Cardiac ventricle fibroblast (primary cell): Measurements from ENCODE around the gene FYB2.

GRCh38 chr1:54949886-54951373 is 30.0 kb upstream of the TMEM61 start:
- RAMPAGE, long total RNA = no peak

GRCh38 chr1:55152743-55153632 is 62.2 kb downstream of the USP24 start:
- RAMPAGE, long total RNA = no peak

DNA sequence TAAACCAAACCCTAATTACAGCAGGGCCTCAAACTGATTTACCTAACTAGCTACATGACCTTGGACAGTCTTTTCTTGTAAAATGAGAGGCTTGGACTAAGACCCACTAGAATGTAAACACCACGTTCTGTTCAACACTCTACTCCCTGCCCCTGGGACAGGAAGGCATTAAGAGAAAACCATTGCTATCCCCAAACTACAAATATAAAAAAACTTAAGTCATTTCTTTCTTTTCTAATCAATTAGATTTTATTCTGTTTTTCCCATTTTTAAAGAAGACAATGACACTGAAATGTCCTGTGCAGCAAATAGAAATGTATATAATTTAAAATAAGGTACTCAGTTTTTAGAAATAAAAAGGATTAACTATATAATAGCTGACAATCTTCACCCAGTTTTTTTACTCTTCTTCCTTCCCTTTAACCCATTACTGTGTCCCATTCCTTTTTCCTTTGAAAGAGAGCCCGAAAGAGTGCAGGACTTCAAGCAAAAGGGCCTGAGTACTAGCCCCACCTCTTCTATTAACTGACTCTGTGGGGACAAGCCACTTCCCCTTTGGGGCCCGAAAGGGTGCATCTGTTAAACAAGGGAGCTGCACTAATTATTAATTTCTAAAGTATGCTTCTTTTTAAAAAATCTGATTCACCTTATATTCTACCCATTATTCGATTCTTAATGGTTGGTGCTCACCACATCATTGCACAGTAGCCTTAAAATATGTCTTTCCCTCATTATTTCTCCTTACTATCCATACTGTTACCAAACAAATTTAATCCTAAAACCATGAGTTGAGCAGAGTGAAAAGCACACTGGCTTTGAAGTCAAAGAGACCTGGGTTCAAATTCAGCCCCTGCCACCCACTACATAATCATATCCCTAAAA is 3.4 kb downstream of the USP24 start:
- RAMPAGE, long total RNA = no peak

DNA sequence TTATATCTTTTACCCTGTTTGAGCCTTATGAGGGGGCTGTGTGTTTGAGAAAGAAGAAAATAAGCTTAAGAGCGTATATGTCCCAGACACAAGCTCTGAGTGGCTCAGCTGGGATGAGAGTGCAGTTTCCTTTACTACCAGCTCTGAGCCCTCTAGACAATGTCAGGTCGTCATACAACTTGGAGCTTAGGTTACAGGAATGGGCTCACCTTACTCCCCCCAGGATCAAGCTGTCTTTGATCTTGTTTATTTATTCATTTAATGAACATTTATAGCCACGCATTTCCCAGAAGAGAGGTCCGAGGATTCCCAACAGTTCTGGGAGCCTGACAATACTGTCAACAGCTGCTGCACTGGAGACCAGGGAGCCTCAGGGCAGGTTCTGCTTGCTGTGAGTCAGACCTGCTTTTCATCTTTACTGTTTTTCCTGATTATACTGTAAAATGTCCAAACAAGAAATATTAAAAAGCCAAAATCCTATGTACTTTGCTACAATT is 378.9 kb downstream of the PLPP3 start:
- RAMPAGE, long total RNA = no peak

GRCh38 chr1:56432477-56433648 is 146.5 kb downstream of the PLPP3 start:
- RAMPAGE, long total RNA = no peak

DNA sequence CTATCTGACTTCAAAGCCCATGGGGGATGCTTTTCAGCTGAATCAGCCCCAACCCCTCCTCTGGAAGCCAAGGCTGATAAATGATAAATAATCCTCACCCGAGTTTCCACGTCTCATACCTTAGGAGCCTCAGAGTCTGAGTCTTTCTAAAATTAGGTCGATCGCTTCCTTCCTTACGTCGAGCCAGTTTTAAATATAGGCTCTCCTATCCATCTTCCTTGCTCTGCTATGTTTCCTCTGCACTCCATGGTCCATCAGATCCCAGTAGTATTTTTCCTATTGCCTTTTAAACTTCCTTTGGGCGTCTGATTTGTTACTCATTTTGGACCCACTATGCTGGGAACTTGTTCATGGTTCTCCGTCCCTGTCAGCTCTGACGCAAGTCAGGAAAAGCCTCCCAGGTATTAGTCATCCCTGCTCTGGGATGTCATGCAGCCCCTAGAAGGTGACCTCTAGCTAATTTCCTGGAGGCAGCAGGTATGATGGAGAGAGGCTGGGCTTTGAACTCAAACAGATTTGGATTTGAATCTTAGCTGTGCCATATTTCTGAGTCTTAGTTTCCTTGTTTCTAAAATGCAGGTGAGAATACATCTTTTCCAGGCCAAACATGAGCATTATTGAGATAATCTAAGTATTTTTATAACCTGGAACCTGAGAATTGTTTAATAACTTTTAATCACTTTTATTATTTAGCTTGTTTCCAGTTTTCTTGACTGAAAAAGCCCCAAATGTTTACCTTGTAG is 122.6 kb downstream of the PLPP3 start:
- RAMPAGE, long total RNA = no peak

GRCh38 chr1:56483101-56483587 is 96.2 kb downstream of the PLPP3 start:
- RAMPAGE, long total RNA = no peak

GRCh38 chr1:56497010-56497427 is 82.3 kb downstream of the PLPP3 start:
- RAMPAGE, long total RNA = no peak

- RAMPAGE, long total RNA = no peak
These were observed 55.2 kb downstream of the PLPP3 start for GRCh38 chr1:56524000-56524715.

GRCh38 chr1:56562823-56563423 is 16.4 kb downstream of the PLPP3 start:
- RAMPAGE, long total RNA = no peak

GRCh38 chr1:56574814-56575013 is 4.6 kb downstream of the PLPP3 start:
- RAMPAGE, long total RNA = no peak

- RAMPAGE, long total RNA = no peak
These were observed 1.4 kb downstream of the PLPP3 start for GRCh38 chr1:56577758-56578517.

DNA sequence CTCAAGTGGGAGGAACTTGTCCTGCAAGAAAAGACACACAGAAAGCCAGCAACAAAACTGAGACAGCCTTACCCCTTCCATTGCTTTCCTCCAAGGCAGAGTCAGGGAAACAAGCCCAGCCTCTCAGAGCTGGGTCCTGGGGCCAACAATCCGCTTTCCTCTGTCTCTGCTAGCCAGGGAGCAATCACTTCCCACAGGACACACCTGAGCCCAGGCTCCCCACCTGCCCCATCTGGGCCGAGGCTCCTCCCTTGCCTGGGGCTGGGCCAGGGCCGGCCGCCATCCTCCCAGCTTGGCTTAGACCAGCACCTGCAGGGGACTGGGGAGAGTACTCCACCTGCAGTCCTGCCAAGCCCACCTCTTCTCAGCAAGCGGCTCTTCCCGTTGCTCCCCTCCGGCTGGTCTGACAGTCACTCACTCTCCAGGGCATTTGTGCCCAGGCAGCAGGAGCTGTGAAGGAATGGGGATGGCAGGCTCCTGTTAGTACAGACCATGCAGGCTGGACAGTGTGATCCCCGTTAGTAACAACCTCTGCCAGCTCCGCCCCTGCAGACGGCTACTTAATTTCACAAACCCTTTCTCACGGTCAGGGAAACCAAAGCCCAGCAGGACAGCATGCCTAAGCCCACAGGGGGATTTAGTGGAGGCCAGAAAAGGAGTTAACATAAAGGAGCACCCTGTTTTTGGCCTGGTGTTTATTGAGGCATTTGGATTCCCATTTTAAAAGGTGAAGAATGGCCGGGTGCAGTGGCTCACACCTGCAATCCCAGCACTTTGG is at the start of gene FYB2:
Gene FYB2 (minus strand): TSS at position 195 of the 778 bp plus-strand sequence.
- RAMPAGE, long total RNA = no peak

DNA sequence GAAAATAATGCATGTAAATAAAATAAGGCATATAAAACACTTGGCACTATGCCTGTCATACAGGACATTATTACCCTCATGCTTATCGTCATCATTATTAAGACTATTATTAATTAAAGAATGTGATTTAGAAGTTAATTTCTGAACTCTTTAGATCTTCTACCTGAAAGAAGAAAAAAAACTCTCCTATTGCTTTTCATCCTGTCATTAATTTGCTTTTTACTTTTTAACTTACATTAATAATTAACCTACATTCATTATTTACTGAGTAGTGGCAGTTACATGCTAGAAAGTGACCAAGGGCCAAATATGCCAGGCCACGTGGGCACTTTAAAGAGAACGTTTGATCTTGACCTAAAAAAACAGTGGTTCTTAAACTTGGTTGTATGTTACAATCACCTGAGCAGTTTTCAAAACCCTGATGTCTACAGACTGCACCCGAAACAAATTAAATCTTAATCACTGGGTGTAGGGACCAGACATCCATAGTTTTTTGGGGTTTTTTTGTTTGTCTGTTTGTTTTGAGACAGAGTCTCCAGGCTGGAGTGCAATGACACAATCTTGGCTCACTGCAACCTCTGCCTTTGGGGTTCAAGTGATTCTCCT is 46.1 kb downstream of the C8B start:
- RAMPAGE, long total RNA = no peak

DNA sequence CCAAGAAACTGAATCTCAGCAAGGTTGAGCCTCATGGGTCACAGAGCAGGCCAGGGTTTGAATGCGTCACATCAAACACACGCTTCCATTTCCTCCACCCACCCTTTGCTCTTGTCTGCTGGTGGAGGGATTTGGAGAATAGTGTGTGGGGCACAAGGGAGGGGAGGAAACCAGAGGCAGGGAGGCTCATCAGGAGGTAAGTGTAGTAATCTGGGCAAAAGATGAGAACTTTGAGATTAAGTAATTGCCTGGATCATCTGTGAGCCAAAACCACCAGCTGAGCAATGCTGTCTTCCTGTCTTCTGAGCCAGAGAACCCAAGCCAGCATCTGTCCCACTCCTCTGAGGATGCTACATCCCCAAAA is 45.3 kb downstream of the C8B start:
- RAMPAGE, long total RNA = no peak

GRCh38 chr1:57090049-57090323 is 124.2 kb upstream of the C8B start:
- RAMPAGE, long total RNA = no peak

DNA sequence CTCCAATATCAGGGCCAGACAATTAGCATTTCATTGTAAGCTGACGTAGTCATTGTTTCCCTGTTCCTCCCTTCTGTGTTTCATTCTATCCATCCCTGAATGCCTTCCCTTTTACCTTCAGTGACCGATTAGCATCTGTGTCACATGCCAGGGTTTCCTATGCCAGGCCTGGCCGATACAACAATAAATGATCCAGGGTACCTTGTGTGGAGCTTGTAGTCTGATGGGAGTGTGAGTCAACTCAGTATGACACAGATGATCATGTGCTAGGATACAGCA is 164.0 kb upstream of the C8B start:
- RAMPAGE, long total RNA = no peak

DNA sequence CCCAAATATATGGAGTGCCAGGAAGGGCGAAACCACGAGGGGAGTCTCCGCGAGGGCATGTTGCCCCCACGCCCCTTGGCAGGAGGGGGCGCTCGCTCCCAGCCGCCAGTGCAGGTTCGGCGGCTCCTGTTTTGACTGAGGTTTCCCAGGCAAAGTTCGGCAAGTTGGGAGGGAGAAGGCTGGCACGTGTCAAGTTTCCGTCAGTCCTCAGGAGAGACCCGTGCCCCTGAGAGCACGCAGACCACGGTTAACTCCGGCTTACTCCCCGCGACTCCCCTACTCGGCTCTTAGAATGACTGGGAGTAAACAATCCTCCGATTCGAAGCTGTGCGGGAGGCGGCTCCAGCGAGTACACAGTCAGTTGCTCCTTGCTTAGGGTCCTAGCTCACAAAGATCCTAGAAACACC is 761 bp upstream of the DAB1 start:
- RAMPAGE, long total RNA = no peak

DNA sequence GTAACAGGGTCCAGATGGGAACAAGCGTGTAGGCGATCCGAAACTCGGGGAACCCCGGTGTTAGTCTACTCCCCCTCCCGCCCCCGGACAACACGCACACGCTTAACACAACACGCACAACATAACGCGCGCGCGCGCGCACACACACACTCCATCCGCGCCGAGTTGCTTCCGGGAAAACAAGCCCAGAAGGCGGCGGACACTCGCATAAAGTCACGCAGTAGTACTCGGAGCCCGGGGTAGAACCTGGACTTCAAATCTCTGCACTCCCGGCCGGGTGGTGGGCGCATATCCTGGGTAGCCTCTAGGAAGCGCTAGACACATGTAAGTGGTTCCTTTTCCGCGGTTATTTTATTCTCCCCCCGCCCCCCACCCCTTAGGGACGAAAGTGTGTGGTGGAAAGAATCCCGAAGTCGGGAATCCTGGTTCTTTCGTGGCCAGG is 1.2 kb upstream of the JUN start:
- RAMPAGE, long total RNA = no peak

GRCh38 chr1:58819511-58819964 is 35.7 kb upstream of the JUN start:
- RAMPAGE, long total RNA = no peak